Fibroblast of villous mesenchyme (primary cell): ENCODE measurements around the genes MNT and UBE2G1.

DNA sequence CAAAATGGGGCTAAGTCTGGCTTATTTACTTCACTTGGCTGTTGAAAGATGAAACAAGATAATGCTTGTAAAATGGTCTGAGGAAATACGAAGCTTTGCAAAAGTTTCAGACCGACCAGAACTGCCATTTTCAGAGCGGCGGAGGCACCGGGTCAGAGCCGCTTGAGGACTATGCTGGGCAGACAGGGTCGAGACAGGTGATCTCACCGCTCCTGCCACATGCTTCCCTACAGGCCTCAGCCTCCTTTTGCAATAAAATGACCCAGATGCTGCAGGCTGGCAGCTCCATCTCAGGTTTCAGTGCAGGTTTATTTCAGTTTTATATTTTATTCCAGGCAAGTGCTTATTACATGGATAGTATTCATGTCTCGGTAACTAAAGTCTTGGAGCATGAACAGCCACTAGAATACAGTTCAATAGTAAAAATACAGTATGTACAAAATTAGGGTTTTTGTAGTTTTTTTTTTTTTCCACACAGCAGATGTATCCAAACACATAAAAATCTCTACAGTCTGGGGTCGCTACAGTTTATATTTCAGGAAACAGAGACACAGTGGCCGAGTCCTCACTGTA is 17.0 kb downstream of the MNT start:
- CAGE, long polyA plus RNA = no peak

GRCh38 chr17:2396350-2397387 is 4.2 kb downstream of the MNT start:
- CAGE, long polyA plus RNA = no peak

GRCh38 chr17:2400513-2401458 is at the start of gene MNT:
TSS of gene MNT (minus strand) at chr17:2401060.
- CAGE, long polyA plus RNA = no peak

DNA sequence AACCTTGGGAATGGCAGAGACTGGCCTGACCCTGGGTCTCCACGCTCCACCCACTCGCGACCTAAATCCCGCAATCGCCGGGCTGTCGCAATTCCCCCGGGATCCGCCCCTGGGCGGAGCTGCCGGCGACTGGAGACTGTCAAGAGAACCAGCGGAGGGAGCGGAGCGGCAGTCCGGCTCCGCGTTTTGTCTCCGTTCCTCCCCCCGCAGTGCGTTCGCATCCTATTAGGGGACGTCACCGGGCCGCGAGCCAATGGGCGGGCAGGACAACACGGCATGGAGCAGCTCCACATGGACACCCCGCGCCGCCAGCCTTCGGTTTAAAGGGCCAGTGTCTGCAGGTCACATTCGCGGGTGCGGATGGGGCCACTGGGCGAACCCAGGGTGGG is 593 bp upstream of the MNT start:
- CAGE, long polyA plus RNA = no peak

DNA sequence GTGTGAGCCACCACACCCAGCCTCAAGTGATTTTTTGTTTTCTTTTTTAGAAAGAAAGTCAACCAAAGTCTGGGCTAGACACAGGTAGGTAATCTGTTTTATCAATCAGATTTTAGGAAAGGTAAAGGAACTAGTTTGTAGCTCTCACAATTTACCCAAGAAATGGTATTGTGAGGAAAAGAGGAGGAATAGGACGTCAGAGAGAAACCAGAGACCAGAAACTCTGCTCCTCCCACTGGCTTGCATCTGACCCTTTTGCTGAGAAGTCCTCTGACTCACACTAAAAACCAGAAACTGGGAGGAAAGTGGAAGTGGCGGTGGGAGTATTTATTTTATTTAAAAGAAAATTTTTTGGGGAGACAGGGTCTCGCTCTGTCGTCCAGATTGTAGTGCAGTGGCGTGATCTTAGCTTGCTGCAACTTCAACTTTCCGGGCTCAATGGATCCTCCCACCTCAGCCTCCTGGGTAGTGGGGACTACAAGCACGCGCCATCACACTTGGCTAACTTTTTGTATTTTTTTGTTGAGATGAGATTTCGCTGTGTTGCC is 38.0 kb upstream of the MNT start:
- CAGE, long polyA plus RNA = no peak

- CAGE, long polyA plus RNA = no peak
Measured at GRCh38 chr17:2777399-2777836, 18.8 kb upstream of the RAP1GAP2 start.

DNA sequence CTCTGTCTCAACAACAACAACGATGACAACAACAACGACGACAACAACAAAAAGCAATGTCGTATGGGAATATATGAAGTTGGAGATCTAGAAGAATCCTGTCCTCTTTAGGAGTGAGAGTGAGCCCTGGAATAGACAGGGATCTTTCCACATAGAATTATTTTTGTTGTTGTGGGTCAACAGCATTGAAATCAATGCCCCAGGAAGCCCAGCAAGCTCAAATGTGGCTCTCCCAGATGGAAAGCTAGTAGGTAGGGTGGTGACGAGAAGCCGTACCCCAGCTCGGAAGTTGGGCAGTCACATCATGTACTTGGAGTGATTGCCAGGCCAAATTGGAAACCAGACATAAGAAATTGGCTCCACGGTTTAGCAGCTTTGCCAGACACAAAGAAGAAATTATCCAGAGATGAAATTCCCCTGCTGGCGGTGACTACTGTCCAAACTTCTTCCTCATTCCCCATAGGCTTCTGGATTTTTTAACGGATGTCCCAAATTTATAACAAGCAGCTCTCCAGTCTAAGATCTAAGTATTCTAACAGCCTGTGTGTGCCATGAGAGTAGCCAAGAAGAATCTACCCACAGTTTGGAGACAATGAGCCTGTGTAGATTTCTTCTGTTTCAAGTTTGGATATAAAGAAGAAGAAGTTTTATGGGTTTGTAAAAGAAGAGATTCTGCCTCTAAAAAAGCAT is 95.9 kb downstream of the OR1D5 start:
- CAGE, long polyA plus RNA = no peak

GRCh38 chr17:2998123-2998870 is 65.1 kb downstream of the OR1D5 start:
- CAGE, long polyA plus RNA = no peak

DNA sequence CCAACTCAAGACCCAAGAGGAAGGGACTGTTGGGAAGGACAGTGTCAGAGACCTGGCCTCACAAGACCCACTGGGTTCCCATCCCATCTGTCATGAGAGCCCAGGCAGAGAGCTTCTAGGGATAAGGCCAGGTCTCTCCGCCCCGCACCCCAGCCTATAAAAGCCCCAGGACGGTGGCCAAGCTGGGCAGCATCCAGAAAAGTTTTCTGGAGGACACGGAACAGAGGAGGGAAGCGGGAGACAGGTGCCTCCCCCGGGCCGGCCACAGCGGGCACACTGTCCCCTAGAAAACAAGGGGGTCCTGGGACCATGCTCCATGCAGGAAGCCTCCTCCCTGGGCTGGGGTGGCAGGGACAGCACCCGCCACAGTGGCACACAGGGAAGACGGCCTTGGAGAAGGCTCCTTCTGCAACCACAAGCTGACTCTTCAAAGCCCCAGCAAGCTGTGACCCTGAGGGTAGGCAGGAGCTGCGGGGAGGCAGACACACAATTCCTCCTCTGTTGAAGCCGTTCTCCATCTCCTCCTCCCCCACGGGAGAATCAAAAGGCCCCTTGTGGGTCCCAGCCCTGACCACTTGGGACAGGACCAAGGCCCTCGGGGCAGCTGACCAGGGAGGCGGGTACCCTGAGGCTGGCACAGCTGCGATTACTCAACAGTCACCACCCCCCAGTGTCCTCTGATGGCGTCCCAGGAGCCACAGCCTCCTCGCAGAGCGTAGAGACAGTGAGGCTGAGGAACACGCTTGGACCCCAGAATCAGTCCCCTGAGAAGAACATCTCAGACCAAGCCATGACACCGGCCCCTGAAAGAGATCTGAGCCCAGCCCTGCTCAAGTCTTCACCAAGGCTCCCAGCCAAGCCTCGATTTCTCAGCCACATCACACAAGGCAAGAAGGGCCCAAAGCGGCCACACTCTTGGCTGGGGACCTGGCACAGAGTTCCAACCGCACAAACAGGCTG is 26.1 kb downstream of the TRPV3 start:
- CAGE, long polyA plus RNA = no peak

DNA sequence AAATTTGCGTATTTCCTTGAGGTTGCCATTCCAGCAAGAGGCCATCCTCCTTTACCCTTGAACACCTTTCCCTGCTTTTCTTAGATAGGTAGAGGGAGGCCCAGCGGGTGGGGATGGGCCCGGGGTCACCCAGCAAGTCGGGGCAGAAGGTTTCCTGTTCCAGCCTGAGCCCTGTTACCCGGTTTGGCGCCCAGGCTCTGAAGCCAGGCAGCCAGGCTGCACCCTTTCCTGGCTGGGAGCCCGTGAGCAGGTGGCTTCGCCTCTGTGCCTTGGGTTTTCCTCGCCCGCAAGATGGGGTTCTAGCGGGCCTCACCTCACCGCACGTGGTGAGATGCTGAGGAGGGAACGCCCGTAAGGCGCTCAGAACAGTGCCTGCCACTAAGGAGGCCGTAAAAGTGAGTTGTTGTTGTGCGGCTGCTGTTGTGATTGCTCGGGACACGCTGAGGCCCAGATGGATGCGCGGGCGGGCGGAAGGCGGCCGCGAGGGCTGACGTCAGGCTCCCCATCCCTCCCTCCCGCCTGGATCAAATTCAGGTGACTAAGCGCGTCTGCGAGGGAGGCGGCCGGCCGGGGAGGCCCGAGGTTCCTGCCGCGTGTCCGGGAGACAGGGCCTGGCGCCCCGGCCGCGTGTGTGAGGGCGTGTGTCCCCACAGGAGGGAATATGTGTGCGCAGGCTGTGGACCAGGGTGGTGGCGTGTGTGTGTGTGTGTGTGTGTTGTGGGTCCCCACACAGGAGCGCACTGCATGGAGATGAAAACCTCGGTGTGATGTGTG is 4.4 kb downstream of the CAMKK1 start:
- CAGE, long polyA plus RNA = no peak

DNA sequence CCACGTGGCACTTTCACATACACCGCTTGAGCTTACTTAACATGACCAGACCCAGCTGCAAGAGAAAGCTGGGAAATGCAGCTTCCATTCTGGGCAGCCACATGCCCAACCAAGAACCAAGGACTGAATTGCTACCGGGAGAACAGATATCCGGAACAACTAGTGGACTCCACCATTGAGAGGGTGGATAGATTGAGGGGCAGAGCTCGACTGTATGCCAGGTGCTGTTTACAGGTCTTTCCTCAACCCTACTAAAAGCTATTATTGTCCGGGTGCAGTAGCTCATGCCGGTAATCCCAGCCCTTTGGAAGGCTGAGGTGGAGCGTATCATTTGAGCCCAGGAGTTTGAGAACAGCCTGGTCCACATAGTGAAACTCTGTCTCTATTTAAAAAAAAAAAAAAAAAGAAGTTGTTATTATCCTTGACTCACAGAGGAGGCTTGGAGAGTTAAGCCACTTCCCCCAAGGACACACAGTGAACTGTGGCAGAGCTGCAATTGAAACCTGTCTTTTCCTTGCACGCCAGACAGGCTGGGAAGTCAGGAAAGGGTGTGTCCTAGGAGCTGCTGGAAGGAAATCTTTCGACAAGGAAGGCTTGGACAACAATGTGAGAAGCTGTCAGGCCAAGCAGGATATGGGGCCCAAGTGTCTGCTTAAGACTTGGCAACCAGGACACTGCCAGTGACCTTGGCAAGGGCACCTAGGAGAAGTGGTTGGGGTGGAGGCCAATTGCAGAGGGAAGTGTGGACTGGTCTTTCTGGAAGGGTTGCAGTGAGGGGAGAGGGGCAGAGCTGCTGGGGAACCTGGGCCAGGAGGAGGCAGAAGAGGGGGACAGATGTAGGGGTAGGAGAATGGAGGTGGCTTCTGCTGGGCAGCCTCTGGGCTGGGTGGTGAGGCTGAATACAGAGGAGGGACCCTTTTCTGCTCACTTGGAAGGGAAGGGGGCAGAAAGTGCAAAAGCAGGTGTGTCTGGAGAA is 1.9 kb upstream of the CAMKK1 start:
- CAGE, long polyA plus RNA = no peak

GRCh38 chr17:3900334-3900941 is 7.6 kb upstream of the CAMKK1 start:
- CAGE, long polyA plus RNA = no peak

- CAGE, long polyA plus RNA = no peak
Measured at GRCh38 chr17:3928235-3928853, 12.1 kb upstream of the P2RX1 start.

DNA sequence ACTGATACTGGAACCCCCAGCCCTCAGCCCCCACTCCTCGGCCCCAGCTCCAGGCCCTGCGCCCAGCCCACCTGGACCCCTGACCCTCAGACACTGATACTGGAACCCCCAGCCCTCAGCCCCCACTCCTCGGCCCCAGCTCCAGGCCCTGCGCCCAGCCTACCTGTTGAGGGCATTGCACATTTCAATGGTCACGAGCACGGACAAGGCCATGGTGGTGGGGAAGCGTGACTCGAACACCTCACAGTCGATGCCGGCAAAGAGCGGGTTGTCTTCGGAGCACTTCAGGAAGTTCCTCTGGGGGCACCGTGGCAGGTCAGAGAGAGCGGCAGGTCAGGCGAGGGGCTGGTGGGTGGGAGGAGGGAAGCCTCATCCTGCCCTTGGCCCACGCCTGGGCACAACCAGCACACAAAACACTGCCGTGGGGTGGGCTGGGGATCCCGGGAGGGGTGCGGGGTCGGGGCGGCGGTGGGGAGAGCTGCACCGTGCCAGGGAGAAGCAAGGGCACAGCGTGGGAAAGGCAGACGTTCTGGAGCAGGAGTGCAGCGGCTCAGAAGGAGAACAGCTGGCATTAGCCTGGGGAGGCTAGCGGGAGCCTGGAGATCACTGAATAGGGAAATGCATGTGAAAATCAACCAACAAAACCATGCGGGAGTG is 14.0 kb upstream of the P2RX1 start:
- CAGE, long polyA plus RNA = no peak

DNA sequence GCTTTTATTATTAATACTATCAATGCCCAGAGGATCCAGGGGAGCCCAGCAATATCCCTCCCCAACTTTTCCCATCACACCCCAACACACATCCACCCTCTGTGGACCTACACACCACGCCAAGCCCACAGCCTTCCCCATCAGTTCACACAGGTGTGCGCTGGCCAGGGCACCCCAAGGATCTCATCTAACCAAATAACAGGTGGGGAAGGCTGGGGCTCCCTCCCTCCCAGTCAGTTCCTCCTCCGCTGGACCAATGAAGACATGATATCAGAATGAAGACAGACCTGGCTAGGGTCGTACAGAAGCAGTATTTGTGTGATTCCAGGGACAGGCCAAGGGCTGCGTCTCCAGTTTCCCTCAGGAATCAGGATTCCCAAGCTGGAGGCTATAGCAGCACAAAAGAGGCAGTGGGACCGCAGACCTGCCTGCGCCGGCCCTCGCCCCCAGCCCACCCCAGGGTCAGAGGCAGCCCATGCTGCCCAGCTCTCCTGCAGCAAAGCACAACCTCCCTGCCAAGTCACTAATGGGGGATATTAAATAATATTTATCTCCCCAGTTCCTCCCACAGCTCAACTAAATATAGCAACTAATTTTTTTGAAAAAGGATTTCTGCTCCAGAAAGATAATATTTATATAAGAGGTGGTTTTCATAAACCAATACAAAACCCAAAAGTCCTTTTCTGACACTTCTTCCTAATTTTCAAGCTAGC is 1.6 kb downstream of the ATP2A3 start:
- CAGE, long polyA plus RNA = no peak

- CAGE, long polyA plus RNA = no peak
Measured at GRCh38 chr17:3976464-3977247, 12.4 kb upstream of the ATP2A3 start.

DNA sequence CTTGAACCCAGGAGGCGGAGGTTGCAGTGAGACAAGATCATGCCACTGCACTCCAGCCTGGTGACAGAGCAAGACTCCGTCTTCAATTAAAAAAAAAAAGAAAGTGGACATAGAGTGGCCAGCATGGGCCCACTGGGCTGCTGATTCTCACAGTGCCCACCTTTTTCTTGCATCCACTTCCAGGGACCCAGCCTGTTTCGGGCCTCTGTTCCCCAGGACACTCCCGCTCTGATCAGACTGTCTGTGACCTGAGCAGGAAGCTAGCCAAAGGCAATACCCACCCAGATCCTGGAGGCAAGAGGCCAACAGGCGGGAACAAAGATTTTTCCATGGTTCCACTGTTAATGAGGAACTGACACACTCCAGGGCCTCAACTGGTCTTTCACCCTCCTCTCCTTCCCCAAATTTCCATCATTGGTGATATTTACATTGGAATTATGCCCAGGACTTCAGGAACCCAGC is 14.1 kb upstream of the ATP2A3 start:
- CAGE, long polyA plus RNA = no peak

GRCh38 chr17:4130650-4131330 is 12.0 kb downstream of the ZZEF1 start:
- CAGE, long polyA plus RNA = no peak

DNA sequence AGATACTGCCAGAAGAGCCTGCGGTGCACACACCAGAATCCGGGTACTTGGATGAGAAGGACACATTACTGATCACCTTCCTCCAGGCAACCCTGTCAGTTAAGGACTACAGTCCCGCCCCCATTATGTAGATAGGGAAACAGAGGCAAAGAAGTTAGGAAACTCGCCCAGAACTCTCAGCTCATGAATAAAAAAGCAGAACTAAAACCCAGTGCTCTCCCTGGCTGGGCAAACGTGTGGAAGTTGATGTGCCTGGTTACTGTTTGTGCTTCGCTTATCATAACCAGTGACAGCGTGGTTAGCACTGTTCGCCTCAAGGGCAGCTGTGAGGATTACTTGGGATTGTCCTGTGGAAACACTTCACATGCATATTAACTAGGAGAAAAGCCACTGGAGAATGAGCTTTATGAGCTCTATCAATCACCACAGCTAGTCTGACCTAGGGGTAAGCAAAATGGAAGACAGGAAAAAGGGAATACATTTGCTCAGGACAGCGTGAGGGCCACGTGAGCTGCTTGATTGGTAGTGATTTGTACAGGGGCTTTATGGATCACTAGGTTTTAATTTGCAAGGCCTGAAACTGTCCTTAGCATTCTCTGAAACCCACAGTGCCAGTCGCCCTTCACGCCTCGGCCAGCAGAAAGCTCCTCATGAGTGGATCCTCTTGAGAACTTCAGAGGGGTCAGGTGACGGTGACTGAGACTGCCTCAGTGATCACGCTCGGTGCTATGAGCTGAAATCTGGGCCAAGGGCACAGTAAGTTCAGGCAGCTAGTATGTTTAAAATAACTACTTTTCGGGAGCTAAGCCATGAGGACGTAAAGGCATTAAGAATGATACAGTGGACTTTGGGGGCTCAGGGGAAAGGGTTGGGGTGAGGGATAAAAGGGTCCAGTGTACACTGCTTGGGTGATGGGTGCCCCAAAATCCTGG is 20.0 kb downstream of the CYB5D2 start:
- CAGE, long polyA plus RNA = no peak

- CAGE, long polyA plus RNA = no peak
Measured at GRCh38 chr17:4366411-4366730, at the start of gene UBE2G1. TSS of gene UBE2G1 (minus strand) at chr17:4366675.